Umbilical cord (tissue), 2 donors: ENCODE measurements around a stretch of chr1.

DNA sequence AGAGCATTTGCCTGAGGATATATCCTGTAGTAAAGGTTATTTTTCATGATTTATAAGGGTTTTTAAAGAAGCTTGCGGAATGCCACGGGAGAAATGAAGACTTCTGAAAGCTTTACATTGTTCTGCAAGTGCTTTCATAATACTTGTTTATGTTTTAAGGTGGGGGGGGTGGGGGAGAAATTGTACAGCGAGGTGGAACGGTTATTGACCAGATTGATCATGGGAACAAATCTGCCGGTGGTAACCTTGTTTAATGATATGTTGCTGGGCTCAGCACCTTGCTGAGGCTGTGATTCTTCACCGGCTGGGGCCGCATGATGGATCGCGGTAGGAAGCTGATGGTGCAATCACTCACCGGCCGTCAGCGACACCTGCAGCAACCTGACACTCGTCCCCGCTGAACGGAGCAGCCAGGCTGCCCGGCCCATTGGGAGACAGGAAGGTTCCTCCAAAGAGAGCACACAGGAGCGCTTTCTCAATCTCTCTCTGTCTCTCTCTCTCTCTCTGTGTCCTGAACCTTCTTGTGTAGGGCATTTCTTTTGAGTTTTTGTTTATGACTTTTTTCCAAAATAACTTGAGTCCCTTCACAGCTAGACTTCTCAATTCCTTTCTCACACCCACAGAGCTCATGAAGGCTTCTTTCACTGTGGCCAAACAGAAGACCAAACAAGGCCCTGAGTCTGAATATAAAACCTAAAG is 128.5 kb upstream of the RRP15 start:
- RAMPAGE, long total RNA, result no peak

DNA sequence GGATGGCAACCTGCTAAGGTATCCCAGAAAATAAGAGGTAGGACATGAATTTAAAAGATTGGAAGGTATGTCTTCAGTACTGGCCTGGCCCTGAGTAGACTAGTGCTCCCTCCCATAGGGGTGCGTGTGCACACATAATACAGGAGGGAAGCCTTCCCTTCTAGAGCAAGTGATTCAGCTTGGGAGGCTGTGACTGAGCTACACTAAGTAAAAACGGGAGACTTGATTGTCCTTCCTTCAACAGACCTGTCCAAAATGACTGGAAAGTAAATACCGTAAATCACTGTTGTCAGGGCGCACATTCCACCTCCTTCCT is 326 bp upstream of the TGFB2 start:
- RAMPAGE, long total RNA, result no peak

DNA sequence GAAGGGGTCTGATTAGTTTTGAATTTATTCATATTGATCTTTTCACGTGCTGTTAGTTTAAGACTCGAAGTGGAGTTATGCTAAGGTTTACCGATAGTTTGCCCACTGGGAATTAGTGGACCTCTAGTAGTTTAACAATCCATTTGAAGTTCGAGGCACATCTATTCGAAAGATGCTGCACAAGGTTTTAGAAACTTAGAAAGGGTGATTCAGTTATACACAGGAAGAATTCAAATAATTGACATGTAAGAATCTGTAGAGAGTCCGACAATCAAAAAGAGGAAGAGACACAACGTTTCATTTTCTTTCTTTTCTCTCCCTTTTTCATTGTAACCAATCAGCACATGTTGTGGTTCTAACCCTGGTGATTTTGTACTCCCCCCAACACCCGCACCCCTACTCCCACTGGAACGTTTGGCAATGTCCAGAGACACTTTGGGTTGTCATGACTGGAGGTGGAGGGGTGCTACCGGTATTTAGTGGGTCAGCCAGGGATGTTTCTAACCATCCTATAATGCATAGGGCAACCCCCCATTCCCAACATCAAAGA is 4.9 kb downstream of the TGFB2 start:
- RAMPAGE, long total RNA, result no peak

DNA sequence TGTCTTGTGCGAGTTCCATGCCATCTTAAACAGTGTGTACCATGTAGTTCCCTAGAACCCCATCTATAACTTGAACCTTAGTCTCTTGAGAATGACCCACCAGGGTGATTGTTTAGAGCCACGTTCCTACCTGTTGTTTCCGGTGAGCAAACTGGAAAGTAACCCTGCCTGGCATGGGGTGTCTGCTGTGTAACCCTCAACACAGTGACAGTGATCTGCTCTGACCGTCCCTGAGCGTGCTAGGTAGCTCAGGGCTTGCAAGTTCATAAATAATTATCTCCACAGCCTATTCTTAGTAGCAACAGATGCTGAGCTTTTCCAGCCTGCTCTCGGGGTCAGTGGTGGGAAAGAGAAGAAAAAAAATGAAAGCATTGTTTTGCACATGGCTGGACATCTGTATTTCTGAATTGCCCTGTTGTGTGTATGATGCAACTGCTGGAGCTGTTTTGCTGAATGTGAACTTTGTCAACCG is 26.7 kb downstream of the TGFB2 start:
- RAMPAGE, long total RNA, result no peak

DNA sequence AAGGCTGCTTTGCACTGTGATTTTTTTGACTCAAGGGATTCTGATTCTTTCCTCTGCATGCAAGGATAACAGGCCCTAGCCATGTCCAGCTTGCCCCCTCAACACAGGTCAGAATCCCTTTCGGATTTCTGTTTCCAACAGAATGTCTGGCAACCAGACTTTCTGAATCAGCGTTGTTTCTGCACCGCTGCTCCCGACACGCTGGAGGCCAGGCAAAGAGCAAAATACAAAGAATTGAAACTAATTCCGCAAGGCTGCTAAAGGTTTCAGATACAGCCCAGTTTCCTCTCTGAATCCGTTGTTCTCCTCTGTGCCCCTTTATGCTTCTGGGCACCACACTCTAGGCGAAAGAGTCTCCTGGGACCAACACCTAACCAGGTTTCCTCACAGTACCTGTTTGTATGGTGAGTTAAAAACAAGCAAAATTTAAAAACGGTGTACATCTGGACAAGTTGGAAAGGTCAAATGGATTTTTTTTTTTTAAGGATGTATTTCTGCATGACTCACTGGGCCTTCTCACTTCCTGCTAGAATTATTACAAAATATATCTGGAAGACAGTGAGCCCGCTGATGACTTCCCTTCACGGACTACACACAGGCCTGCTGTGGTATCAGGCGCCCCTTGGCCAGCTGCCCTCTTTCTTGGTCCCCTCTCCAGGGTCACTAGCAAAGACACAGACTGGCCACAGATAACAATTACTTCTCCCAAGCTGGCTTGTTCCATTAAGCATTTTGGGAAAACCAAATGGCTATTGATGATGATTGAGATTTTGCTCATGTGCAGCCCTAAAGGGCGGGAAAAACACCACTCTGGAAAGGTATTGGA is 118.3 kb downstream of the TGFB2 start:
- RAMPAGE, long total RNA, result no peak

- RAMPAGE, long total RNA, result no peak
These were observed 145.0 kb downstream of the LYPLAL1 start for GRCh38 chr1:219318646-219319075.

DNA sequence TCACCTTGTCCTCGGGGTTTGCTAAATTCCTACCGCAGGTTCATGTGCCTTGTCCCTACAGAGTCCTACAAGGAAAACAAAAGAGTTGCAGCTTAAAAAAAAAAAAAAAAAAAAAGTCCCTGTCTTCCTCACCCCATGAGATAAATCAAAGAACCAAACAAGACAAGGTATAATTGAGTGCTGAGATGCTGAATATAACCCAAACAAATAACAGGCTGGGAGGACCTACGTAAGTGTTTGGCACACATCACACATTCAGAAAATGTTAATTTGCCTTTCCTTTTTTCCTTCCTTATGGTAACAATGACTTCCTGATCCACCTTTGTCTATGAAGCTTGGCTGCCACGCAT is 44.5 kb downstream of the ZC3H11B start:
- RAMPAGE, long total RNA, result no peak

DNA sequence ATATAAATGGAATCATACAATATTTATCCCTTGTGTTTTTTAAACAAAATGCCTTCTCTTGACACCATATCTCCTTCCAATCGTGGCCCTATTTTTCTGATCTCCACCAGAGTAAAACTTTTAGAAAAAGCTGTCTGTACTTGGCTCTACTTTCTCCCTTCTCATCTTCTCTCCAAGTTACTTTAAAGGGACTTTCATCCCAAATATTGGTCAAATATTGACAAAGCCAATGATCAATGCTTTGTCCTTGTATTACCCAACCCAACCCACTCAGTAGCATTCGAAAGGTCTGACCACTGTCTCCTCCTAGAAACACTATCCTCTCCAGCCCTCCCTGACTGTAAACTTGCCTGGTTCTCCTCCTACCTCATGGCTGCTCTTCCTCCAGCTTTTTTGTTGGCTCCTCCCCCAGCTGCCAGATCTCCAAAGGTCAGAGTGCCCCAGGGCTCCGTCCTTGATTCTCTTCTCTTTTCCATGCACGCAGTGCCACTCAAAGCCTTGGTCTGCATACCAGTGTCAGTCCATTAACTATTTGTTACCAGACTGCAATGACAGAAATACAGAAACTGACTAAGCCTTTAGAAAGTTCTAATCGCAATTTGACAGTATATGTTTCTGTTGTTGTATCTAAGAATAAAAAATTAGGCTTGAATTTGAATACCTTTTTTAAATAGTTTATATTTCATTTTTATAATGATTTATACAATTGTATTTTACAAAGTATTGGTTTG is 44.4 kb downstream of the SLC30A10 start:
- RAMPAGE, long total RNA, result no peak

GRCh38 chr1:220019858-220020251 is 26.4 kb downstream of the EPRS1 start:
- RAMPAGE, long total RNA, result no peak

DNA sequence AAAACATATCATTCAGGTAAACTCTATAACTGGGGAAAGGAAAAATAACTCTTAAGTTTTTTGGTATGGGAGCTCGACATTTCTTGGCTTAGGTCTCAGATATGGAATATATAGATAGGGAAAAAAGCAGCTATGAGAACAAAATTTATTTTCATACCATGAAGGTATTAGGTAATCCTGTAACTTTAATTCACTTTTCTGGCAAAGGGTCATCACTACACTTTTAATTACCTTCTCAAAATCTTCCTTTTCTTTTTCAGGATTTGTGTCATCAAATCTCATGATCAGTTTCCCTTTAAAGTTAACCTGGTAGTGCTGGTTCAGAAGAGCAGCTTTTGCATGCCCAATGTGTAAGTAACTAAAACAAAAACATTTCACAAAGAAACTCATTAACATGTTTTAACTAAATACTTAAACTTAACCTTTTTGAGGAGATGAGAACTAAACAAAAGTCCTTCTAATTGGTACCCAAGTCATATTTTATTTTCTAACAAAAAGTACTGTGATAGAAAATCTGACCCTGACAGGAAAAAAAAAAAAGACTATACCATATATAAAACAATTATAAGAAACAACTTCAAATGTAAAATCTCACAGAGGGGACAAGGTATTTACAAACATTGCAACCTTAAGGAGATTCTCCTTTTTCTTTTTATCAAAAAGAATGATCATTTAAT is 21.3 kb downstream of the EPRS1 start:
- RAMPAGE, long total RNA, result no peak

GRCh38 chr1:220090195-220090713 is 666 bp upstream of the BPNT1 start:
- RAMPAGE, long total RNA, result no peak

GRCh38 chr1:220653031-220653555 is 37.1 kb upstream of the C1orf115 start:
- RAMPAGE, long total RNA, result no peak

DNA sequence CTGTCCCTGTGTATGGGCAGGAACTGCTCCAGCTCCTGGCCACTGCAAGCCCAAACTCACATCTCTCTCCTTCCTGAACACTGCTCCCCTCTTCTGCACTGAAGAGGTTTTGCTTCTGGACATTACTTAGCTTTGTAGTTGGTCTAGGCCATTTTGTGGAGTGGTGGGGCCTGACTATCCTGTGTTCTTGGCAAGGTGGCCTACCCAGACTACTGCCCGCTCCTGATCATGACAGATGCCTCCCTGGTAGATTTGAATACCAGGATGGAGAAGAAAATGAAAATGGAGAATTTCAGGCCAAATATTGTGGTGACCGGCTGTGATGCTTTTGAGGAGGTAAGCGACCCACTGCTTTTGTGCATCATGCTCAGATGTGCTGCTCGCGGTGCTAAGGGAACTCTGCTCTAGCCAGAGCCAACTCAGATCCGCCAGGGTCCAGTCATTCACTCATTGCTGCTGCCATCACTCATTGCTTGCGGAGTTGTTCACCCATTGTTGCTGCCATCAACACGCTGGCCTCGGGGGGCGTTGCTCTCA is 14.7 kb downstream of the MTARC2 start:
- RAMPAGE, long total RNA, result no peak

DNA sequence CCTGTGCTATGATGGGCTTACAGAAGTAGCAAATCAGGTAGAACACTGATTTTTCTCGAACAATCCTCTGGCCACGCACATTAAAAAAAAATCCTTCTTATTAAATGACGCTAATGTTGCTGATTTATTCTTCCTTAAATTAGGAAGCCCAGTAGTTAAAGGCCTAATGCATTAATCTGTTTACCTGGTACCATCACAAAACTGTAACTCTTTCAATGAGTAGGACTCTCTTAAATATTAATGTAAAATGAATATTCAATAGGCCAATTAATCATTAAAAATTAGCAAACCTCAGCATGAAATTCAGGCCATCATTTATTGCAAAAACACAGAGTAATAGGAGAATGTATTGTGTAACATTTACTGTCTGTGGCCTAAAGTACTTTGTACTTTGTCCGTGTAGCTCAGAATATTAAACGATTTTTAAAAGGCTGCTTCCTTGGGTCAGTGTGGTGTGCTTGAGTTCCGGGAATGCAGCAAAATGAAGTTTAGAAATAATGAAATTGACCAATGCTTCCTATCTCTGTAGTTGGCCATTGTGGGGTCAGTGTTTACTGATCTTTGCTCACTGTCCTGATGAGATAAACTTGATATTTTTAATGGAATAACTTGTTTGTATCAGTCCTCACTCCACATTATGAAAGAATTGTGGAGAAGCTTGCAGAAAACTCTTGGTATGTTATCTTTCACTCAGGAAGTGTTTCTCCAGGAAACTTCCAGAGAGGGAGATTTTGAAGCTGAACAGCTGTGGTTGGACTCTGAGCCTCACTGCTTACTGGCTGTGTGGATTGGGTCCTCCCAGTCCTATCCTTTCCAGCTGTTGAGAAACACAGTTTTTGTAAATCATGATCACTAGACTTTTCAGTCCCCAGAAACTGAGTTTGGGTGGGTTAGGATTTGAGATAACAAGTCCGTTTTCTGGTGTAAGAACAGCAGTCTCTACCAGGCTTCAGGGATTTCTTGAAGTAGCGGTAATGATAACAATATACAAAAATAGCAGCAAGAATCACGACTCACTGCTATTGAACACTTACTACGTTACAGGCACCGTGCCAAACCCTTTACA is 19.3 kb downstream of the MTARC2 start:
- RAMPAGE, long total RNA, result no peak

GRCh38 chr1:220779740-220780360 is 6.9 kb upstream of the MTARC1 start:
- RAMPAGE, long total RNA, result no peak

DNA sequence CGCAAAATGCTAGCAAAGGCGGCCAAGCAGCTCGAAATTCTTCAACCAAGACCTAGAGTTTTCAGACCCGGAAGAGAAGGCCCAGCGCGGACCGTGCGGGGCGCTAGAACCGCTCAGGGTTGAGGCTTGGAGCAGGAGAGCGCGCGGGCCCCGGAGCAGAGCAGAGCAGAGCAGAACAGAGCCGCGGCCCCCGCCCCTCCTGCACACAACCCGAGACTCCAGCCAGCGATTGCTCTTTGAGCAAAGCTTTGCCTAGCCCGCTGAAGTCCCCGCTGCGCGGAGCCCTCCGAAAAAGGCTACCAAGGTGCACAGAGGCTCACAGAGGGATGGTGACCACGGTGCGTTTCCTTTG is 8.2 kb downstream of the HLX start:
- RAMPAGE, long total RNA, result no peak

- RAMPAGE, long total RNA, result no peak
These were observed 156.7 kb downstream of the HLX start for GRCh38 chr1:221035902-221036338.

- RAMPAGE, long total RNA, result no peak
These were observed 53.9 kb downstream of the DUSP10 start for GRCh38 chr1:221687879-221688413.

DNA sequence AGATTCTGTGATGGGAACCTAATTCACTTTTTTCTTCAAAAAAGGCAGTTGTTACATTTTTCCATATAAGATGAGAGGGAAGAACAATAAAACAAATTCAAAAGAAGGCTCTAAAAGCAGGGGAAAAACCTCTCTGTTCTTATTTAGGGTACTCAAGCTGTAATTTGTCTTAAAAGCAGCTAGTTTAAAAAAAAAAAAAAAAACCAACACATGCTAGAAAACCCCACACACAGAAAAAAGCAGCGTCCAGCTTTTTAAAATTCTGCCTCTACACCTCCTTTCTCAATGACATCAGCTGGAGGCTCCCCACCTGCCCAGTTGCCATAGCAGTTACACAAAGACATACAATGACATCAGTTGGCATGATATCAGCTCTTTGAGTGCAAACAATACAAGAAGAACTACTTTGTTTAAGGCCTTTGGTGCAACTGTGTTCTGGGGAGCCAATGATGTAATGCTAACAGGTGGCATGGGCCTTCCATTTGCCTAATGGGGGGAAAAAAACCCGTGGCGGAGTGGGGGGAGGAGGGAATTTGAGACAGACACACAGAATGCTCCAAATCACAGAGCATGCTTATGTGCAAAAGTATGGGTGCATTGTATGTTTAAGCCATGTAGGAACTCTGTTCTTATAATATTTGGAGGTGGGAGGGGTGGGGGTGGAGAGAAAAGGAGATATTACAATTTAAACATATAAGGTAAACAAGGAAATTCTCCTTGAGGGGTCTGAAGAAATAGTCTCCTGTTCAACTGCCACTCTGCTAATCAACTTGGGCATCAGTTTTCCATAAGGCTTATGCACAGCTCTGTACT is 32.9 kb downstream of the DUSP10 start:
- RAMPAGE, long total RNA, result no peak

GRCh38 chr1:221834734-221835171 is 92.9 kb upstream of the DUSP10 start:
- RAMPAGE, long total RNA, result no peak